Metastatic Liver Carcinoma in the Adrenal Gland (tissue), 2 donors: Measurements from ENCODE around the genes OSM, SEC14L6 and MORC2.

GRCh38 chr22:30196701-30197296 lies 49.8 kb downstream of the LIF start:
- PRO-cap, 2 experiments, result no peak in any of the 2 experiments

DNA sequence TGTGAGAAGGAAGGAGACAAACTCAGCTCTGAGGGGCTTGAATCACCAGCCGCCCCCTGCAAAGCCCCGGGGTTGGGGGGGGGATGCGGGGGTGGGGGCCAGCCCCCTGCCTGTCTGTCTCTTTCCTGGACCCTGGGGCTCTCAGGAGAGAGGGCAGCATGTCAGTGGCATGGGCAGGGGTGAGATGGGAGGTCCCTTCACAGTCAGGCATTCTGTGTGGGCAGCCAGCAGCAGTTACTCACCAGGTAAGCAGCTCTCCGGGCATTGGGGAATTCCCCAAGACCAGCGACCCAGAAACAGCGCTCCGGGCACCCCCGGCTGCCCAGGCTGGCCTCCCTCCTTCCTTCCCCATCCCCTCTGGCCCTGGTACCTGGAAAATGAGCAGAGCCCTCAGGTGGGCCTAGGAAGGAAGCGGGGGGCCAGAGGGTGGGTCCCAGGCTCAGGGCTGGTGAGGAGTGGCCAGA lies 4.2 kb upstream of the LIF start:
- PRO-cap, 2 experiments, result peak in 1 of 2 experiments; most common plus-strand start position 293 of the sequence (in 1); most common minus-strand start position 214 of the sequence (in 1)

DNA sequence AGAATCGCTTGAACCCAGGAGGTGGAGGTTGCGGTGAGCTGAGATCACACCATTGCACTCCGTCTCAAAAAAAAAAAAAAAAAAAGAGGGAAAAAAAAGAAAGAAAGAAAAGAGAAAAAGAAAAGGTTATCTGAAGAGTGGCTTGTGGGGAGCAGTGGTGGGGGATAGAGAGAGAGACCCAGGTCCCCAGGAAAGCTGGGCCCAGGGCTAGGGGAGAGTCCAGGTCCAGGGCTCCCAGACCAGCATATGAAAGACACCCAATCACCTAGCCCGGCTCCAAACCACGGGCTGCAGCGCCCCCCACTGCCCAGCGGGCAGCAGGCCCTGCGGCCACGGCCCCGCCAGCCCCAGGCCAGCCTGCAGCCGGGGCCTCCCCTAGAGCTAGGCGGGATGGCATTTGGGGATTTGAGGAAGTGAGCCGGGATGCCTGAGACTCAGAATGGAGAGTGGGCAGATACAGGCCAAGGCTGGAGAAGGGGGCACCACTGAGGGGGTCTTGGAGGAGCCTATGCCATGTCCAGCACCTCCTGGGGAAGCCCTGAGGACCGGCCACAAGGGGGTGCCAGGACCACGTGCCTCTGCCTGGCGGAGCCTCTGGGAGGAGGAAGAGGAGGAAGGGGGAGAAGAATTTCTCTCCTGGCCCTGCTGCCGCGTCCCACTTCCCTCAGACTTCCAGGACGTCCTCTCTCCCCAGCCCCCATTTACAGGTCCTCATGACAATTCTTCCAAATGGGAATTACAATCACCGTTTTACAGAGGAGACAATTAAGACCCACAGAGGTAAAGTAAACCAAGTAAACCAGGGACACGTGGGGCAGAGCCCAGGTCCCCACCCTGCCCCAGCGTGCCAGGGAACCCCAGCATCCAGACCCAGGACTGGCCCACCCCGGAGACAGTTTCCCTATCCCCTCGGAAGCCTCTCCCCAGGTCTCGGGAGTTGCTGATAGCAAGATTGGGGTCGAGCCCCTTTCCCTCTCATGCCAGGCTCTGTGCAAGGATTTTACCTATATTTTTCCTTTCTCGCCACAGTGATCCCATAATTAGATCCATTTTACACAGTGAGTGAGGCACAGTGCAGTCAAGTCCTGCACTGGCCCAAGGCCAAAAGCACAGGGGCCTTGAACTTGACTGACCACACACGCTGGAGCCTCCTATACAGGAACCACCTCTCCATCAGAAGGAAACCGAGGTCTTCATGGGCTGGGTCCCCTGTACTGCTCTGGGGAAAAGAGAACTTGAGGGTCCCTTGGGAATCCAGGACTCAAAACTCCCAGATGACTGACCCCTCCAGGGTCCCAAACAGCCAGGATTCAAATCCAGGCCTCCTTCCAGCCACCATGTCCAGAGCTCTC lies 9.6 kb upstream of the LIF start:
- PRO-cap, 2 experiments, result no peak in any of the 2 experiments

DNA sequence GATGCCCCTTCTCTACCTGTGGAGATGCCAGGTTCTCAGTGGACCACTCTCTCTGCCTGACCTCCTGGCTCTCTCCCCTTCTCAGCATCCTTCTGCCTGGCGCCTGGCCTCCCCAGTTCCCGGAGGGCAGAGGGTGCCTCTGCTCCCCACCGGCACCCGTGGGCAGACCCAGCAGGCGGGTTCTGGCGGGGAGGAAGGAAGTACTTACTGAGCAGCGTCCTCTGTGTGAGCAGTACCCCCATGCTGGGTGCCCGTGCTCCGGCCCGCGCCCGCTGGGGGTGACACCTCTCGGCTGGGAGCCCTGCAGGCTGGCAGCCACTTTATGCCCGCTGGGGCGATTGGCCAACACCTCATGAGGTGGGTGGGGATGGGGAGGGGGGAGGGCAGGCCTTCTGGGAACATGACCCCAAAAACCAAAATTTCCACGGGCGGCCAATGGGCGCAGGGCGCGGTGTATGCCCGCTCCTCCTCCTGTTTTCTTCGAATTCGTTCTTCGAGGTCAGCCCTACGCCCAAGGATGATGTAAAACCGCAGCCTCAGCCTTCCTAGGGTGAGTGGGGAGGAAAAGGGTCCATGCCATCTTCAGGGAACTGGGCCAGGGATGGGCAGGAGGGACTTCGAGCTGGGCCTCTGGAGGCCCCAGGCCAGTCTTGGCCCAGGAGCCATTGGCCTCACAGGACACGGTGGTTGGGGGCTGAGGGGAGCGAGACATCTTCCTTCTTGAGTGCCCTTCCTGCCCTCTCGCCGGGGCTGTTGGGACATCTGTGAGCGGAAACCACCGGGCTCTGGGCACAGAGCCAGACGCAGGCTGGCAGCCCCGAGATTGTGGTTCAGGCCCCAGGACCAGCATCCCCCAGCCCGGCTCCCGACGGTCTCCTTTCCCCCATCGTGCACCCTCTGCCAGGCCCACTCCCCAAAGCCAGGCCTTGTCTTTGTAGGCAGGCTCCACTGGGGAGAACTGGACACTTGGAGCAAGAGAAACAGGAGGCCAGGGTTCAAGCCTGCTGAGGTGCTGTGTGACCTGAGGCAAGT lies at the start of gene OSM:
OSM (minus strand) TSS at position 294 of the 1,032 bp plus-strand sequence.
- PRO-cap, 2 experiments, result no peak in any of the 2 experiments

DNA sequence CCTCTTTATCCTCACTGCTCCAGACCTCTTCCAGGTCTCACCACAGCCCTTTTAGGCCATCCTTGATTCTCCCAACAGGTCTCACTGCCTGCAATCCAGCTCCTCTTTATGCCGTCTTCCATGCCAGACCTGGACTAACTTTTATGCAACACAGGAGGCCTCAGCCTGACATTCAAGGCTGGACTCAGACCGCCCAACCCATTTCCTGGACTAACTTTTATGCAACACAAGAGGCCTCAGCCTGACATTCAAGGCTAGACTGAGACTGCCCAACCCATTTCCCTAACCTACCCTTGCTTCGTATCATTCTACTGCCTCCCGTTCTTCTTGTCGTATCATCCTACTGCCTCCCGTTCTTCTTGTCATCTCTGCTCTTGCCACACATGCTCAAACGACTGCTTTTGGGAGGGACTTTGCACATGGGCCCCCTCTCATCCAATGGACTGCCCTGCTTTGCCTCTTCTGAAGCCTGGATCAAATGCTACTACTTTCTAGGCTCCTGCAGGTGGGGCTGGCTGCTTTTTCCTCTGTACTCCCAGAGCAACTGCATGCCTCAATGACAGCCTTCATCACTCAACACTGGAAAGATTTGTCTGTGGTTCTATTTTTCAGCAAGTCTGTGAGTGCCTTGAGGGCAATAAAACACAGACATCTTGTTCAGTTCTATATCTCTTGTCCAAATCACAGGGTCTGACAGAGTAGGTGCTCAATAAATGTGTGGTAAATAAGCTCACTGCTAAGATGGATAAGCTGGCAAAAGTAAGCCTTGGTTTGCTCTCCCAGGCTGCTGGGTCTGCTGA lies 7.8 kb downstream of the TBC1D10A start:
- PRO-cap, 2 experiments, result peak in 2 of 2 experiments; most common minus-strand start position 367 of the sequence (in 2)

DNA sequence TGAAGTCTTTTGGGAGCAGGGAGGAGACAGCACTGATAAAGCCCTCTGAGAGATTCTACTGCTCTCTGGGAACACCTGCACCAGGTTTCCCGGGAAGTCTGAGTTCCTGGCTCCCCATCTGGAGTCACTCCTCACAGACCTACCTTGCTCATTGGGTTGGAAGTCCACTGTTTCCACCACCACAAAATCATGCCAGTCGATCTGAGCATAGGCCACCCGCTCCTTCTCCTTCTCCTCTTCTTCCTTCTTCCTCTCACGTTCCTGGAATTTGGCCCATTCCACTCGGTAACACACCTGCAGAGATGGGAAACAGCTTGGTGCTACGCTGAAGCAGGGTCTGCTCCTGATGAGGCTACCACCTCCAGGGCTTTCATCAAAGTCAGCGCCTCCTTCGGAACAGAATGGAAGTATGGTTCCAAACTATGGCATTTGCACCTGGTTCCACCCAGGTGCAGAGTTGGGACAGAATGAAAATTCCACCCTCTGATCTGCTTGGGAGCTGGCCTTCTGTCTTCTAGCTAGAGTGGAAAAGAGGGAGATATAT lies 14.6 kb downstream of the SF3A1 start:
- PRO-cap, 2 experiments, result no peak in any of the 2 experiments

- PRO-cap, 2 experiments, result no peak in any of the 2 experiments
These were observed 856 bp upstream of the MTFP1 start for GRCh38 chr22:30424572-30425251.

DNA sequence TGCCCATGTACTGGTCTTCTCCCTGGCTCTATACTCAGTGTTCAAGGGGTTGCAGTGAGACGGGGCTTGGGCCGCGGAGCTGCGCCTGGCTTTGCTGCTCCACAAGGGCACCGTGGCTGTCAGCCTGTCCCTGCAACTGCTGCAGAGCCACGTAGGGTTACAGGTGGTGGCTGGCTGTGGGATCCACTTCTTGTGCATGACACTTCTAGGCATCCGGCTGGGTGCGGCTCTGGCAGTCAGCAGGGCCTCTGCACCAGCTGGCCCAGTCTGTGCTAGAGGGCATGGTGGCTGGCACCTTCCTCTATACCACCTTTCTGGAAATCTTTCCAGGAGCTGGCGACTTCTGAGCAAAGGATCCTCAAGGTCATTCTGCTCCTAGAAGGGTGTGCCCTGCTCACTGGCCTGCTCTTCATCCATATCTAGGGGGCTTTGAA lies 14.3 kb downstream of the MTFP1 start:
- PRO-cap, 2 experiments, result no peak in any of the 2 experiments

DNA sequence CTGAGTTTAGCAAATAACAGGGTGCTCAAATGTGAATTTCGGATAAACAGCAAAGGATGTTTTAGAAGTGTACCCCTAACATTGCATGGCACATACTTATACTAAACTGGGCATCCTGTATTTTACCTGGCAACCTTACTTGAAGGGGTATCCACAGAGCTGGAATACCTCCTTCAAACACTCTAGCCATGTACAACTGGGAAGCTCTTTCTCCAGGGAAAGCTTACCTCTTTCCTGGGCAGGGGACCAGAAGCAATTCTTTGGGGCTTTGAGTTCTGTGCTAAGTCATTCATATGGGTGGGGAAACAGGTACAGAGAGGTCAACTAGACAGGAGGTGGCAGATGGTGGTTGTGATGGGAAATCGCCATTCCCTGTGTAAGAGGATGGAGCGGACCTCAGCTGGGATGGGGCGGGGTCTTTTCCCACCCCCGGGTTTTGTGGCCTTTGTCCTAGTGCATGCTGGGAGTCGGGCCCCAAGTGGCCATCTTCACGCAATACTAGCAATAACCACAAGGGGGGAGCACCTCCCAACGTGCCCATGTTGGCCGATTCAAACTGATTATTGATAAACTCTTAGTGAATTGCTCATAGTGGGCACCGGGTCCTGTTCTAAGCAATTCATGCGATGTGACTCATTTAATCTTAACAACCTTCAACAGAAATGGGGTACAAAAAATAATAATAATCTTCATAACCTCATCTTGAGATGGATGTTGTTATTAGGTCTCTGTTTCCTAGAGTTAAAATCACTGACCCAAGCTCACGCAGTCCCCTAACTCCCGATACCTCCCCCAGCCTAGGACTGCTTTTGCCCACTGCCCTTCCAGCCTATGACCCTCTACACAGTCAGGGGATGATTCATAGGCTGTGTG lies 19.5 kb downstream of the MTFP1 start:
- PRO-cap, 2 experiments, result no peak in any of the 2 experiments

GRCh38 chr22:30541804-30542899 lies 4.4 kb downstream of the SEC14L6 start:
- PRO-cap, 2 experiments, result no peak in any of the 2 experiments

DNA sequence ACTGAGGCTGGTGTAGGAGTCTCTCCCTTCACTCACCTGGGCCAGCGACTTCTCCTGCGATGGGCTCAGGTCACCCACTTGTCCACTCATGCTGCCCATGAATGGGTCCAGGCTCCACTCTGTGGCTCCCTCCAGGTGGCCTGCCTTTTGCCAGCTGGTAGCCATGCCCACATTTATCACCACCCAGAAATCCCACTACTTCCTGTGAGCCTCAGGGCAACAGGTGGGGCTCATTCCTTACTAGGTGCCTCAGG lies at the start of gene SEC14L6:
SEC14L6 (minus strand) TSS at position 149 of the 254 bp plus-strand sequence.
- PRO-cap, 2 experiments, result no peak in any of the 2 experiments

DNA sequence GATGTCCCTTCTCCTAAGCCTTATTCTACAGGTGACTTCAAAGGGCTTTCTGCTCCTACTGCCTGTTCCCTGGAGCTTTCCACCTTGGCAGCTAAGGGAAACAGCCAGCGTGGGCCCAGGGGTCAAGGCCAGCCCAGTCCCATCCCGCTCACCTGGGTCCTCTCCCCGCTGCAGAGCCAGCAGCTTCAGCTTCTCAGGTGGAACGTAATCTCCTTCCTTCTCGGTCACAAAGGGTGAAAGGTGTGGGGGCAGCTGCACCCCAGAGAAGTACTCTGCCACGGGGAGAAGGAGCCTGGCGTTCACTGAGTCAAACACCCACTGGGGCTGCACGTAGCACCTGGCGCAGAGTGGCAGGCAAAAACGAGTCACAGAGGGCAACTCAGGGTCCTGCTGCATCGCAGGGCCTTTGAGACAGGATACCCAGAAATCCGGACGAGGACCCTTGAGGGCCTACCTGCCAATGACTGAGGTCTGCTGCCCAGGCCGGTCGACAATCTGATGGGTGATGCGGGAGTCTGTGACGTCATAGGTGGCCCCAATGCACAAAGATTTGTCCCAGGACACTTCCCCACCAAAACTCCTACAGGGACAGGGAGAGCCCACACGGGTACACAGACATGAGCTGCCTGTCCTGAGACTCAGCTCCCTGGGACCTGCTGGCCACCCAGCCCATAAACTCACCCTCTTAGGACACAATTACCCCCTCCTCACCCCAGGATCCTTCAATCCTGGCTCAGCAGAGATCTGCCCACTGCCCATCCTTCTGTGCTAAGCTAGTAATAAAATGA lies 5.3 kb upstream of the GAL3ST1 start:
- PRO-cap, 2 experiments, result no peak in any of the 2 experiments

DNA sequence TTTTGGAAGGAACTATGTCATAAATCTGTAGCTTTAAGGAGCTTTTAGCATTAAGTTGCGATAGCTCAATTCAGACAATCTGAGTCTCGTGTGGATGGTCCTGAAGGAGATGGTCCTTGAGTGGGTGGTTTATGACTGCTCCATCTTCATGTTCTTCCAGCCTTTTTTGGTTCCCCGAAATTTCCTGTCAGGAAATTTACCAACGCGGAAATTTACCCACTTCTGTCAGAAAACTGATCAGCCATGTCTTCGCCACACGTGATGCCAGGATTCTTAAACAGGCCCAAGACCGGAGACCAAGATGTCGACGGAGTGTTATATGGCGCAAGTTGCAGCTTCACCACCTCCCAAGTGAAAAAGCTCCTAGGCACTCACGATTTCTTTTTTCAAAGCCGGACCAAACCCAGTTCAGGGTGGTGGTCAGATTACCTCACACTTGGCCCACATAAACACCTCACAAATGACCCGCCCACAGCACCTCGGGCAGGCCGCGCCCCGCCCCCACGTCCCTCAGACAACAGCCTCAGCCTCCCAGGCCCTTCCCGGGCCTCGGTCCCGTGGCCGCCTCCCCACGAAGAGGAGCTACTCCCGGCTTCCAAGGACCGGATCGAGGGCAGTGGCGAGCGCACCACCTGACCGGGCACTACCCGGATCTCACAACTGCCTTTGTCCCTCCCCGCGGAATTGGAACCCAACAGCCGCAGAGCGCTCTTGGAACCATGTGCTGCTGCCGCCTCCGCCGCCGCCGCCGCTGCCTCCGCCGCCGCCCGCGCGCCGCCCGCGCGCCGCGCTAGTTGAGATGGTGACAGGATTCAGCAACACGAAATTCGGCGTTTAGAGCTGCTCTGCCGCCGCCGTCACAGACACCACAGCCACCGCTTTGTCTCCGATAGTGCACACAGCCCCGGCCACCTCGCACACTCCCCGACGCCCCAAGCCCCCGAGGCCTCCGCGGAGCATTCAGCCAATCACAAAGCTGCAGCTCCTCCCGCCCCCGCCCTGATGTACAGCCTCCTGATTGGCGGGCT lies at the start of gene MORC2:
MORC2 (minus strand) TSS at position 662 of the 1,028 bp plus-strand sequence.
- PRO-cap, 2 experiments, result peak in 2 of 2 experiments; most common plus-strand start position 720 of the sequence (in 1); most common minus-strand start position 923 of the sequence (in 2)

- PRO-cap, 2 experiments, result peak in 2 of 2 experiments; most common plus-strand start chr22:30969240 (in 1)
These were observed 472 bp upstream of the MORC2 start for GRCh38 chr22:30969141-30969350.

DNA sequence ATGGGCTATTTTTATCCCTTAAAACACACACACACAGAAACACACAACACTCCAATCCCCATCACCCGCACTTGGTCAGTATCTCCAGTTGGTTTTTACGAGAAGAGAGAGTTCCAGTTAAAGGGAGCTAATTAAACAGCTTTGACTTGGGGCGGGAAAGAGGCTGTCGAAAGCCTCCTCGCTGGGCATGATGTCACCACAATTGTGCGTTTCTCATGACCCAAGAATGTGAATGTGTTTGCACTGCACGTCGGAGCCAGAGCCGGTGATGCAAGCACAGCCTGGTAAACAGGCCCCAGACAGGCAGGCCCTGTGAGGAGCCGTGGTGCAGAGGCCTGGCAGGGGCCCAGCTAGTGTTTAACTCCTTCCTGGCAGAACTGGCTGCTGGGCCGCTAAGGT lies 25.6 kb upstream of the SMTN start:
- PRO-cap, 2 experiments, result no peak in any of the 2 experiments

DNA sequence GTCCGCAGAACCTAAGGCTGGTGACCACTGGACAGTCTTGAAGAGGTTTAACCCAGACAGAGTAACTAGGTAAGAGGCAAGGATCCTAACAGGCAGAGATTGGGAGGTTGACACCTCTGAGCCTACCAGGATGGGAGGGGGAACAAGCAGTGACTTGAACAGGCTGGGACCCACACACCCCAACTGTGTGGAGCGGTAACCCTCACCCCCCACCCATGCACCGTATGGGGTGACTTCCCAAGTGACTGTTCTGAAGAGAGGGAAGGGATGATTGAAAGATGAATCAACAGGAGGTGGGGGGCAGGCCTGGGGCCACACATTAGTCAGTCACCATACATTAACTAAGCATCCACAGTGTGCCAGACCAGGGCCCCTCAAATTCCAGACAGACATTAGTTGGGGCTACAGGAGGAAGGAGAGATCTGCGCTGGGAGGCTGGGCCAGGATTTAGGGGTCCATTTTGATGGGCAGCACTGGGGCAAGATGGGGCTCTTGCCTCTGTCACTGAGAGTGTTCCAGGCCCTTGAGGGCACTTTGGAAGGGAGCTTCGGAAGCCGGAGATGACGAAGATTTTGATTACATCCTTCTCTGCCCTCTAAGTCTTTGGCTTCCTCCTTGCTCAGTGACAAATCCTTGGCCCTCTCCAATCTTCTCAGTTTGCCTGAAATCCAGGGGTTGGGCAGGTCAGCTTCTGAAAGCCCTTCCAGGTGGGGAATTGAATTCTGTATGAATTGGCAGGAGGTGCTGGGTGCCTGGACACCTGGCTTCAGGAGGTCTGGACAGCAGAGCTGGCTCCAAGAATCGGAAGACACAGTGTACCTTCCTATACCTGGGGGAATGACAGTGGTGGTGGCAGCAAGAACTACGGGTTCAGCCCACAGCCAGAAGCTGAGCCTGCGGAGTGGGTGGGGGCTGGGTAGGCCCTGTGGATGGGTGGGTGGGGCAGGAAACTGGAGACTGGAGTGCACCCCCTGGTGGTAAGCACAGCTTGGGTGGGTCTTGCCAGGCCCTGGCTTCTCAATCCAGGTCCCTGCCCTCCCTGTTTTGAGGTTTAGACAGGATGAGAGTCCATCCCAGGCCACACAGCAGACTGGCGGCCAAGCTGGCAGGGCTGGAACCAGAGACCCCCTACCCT lies 1.1 kb downstream of the SMTN start:
- PRO-cap, 2 experiments, result no peak in any of the 2 experiments

DNA sequence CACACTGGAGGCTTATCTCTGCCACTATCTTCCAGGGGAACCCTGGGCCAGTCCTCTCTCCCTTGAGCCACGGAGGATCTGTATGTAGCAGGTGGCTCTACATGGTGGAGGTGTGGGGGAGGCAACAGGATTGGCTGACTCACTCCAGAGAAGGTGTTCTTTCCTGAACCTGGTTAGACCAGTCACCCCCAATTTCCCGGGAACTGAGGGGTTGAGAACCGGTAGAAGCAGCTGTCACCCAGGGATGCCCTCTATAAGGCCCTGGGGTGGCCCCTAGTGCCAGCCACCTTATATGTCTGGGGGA lies 5.9 kb downstream of the SMTN start:
- PRO-cap, 2 experiments, result no peak in any of the 2 experiments

- PRO-cap, 2 experiments, result no peak in any of the 2 experiments
These were observed 9.3 kb downstream of the SMTN start for GRCh38 chr22:31090407-31090901.

DNA sequence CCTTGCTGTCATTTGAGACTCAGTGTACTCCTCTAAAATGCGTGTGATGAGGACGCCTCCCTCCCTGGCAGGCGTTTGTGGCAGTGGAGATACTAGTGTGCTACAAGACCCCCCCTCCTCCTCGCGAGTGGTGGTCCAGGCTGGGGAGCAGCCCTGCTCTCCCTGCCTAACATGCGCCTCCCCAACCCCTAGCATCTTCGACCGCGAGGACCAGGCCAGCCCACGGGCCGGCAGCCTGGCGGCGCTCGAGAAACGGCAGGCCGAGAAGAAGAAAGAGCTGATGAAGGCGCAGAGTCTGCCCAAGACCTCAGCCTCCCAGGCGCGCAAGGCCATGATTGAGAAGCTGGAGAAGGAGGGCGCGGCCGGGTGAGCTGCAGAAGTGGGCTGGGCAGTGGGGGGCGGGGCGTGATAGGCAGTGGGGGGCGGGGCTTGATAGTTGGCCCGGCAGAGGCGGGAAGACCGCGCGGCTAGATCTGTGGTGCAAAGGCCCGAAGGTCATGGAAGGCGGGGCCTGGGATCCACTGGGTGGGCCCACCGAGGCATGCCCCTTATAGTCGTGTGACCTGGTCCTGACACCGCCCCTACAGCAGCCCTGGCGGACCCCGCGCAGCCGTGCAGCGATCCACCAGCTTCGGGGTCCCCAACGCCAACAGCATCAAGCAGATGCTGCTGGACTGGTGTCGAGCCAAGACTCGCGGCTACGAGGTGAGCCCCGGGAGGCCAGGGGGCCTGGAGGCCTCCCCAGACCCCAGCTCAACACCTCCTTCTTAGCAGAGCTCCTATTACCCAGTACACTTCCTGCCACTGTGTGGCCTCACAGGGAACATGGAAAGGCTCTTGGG lies 8.7 kb downstream of the SELENOM start:
- PRO-cap, 2 experiments, result no peak in any of the 2 experiments

GRCh38 chr22:31106856-31107235 lies 522 bp downstream of the SELENOM start:
- PRO-cap, 2 experiments, result peak in 2 of 2 experiments; most common plus-strand start chr22:31107108 (in 2)